Metastatic Pancreatic Carcinoma in the Ovary (tissue), 1 donor: ENCODE measurements around a stretch of chr17.

GRCh38 chr17:72029838-72031004 lies 90.6 kb upstream of the SOX9 start:
- PRO-cap, result unidirectional peak, plus-strand start at chr17:72030197; bidirectional peak, plus-strand start at chr17:72030584, minus-strand start at chr17:72030543

GRCh38 chr17:72115441-72116097 lies 5.3 kb upstream of the SOX9 start:
- PRO-cap, result no peak

GRCh38 chr17:72151068-72151421 lies 30.2 kb downstream of the SOX9 start:
- PRO-cap, result no peak

DNA sequence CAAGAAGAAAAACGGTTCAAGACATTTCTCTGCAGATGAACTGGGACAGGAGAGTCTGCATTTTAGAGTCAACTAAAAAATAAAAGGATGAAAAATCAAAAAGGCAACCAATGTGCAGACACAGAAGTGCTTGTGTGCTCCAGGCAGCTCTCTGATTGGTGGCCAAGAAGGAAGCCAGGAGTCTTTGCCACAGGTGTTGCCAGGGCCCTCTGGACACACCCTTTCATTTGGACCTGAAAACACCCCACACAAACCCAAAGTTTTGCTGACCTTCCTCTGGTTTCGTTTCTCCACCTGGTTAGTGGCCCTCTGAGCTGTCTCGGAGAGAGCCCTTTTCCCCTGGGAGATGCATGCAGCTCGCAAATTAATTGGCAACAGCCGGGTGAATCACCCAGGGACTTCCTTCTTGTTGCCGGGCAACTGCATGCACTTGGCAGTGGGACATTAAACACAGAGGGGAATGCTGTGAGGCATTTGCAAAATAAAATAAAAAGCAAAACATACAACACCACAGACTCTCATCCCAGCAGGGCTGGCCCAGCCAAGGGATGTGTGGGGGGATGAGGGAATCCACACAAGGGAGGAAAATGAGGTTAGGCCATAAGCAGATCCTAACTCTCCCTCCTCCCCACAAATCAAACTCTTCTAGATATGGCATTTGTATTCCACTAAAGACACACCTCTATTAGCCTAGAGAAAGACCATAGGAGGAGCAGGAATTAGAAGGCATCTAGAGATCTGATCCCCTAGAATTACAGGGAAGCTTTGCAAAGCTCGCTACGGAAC lies 286.6 kb downstream of the SOX9 start:
- PRO-cap, result no peak

- PRO-cap, result no peak
Observed at GRCh38 chr17:72410802-72411554, 290.2 kb downstream of the SOX9 start.

DNA sequence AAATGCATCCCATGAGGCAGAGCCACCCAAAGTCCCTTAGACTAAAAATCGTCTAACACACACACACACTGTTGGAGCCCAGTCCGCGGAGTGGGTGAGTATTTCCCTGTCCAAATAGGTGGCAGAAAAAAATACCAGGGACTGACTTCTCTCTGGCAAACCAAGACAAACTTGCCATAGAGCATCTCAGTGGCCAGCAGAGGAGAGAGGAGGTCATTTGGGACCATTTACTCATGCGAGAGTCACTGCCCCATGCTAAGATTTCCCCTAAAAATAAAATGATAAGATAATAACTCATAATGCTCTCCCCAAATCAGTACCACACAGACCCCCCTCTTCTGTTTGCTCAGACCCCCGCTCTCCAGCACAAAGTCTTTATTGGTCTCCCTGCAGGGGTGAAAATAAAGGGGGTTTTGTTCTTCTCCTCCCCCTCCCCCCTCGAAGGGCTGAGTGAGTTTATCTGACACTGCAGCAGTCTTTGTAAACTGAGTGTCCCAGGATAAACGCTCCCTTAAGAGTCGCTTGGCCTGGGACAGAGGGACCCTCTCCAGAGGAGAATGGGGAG lies 455.2 kb downstream of the SOX9 start:
- PRO-cap, result no peak

DNA sequence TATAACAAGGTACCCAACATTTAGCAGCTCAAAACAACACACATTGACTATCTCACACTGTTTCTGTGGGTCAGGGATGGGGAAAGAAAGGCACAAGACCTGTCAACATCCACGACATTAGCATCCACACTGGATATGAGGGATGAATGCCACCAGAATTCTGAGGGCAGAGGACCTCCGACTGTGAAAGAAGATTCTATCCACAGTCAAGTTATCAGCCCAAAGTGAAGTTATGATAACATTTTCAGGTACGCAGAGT lies 297.8 kb downstream of the SLC39A11 start:
- PRO-cap, result no peak

DNA sequence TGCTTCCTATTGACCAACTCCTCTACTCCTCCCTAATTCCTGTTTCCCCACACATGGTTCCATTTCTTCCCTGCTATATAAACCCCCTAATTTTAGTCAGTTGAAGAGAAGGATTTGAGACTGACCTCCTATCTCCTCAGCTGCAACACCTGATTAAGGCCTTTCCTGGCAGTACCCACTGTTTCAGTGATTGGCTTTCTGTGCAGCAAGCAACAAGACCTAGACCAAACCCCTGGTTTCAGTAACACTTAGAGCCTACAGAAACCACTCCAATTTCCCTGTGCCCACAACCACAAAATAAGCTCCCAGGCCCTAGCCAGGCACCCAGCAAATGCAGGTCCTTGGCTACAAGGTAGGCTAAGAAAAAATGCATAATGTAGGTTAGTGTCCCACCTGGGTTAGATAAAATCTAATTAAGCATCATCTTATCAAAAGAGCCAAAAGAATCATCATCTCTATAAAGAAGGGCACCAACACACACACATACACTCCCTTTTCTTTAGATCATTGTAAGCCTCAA lies 215.8 kb downstream of the SLC39A11 start:
- PRO-cap, result no peak

DNA sequence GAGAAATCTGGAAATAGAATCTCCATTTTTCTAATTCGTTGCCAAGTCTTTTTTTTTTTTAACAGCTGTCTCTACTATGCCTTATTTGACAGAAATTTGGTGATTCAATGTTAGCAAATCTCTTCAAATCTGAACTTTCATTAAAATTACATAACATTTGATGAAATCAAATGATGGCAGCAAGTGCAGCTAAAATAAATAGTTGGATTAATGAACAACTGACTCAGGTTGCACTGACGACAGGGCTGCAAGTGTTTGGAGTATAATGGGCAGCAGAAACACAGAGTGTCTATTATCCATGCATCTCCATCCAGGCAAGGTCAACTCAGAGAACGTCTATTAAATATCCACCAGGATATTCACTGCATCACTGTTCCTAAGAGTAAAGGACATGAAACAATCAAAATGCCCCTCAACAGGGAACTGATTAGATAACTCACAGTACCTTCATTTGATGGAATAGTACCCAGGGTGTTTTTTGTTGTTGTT lies 109.8 kb downstream of the SLC39A11 start:
- PRO-cap, result no peak

GRCh38 chr17:73165958-73166691 lies 1.3 kb downstream of the SSTR2 start:
- PRO-cap, result no peak

DNA sequence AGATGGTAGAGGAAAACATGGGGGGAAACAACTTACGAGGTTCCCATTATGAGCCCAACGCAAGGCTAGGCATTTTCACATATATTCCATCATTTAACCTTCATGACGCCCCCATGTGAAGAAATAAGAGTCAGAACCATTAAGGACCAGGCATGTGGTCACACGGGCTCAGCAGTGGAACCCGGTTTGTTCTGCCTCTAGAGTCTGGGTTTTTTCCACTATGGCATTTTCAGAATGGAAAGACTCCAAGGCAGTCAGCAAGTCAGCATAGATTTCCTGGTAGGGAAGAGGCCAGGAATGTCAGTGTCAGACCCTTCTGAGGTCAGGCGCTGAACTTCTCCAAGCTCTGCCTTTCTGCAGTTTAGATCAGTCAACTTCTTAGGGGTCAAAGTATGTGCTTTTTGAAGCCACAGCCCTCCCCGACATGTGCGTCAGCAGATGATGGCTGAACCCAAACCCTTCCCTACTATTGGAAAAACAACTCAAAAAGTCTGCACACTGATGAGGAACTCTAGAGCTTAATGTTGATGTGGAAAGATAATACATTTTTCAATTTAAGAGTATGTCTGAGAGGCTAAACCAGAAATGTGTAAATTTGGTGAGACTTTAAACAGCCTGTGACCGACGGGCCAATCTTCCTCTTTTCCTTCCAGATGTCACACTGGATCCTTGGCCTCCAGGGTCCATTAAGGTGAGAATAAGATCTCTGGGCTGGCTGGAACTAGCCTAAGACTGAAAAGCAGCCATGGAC lies 3.9 kb downstream of the SSTR2 start:
- PRO-cap, result no peak

GRCh38 chr17:73278932-73279438 lies 17.3 kb upstream of the CPSF4L start:
- PRO-cap, result no peak

- PRO-cap, result no peak
Observed at GRCh38 chr17:73281846-73282494, 20.3 kb upstream of the CPSF4L start.

DNA sequence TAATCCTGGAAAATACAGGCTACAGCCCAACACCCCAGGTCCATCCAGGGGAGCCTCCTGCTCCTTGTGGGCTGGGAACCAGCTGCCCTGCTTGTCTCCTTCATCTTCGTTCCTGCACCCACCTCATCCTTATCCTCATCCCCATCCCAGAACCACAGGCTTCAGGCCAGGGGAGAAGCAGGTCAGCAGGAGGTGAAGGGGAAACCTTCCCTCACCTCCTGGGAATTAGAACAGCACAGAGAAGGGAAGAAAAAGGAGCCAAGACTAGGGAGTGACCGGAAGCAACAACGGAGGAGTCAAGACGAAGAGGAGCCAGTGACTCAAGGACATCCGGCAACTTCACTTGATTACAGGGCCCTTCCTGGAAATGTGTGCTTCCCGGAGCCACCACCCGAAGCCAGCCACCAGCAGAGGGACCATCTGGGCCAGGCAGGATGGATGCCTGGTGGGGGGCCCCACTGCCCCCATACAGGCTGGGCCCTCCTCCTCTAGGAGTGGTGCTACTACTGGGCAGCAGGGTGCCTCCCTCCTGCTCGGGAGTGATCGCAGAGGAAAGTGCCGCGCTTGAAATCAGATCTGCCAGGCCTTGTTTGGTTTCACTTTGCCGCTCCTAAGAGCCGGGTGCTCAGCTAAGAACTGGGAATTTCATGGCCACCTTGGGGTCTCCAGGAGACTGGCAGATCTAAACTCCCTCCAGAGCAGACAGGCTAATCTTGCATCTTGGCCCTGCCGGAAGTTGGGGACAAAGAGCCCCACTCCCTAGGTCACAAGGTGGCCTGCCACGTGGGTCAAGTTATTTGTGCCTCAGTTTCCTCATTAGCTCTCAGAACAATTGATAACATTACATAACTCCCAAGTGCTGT lies 6.7 kb downstream of the CDC42EP4 start:
- PRO-cap, result no peak

DNA sequence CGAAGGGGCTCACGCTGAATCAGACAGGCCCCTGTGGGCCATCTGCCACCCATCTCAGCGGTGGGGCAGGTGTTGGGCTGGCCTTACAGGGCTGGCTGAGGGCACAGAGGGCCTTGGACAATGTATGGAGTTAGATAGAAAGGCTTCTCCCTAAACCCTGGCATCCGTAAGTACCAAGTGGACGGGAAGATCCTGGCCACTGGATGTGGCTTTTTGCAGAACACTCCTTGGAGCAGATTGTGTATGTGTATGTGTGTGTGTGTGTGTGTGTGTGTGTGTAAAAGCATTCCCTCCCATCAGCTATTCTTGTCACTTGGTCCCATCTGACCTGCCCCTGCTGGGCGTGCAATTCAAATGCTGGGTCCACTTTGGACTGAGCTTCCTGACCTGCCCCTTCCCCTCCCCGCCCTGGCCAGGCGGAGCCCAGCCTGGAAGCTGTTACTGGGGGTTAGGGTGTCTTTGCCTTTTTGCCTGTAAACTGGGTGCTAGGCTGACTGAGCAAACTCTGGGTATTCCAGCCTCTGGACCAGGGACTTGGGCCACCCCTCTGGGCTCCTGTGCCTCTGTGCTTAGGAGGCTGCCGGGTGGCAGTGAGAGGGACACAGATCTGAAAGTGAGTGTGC lies 25.1 kb upstream of the CDC42EP4 start:
- PRO-cap, result no peak

DNA sequence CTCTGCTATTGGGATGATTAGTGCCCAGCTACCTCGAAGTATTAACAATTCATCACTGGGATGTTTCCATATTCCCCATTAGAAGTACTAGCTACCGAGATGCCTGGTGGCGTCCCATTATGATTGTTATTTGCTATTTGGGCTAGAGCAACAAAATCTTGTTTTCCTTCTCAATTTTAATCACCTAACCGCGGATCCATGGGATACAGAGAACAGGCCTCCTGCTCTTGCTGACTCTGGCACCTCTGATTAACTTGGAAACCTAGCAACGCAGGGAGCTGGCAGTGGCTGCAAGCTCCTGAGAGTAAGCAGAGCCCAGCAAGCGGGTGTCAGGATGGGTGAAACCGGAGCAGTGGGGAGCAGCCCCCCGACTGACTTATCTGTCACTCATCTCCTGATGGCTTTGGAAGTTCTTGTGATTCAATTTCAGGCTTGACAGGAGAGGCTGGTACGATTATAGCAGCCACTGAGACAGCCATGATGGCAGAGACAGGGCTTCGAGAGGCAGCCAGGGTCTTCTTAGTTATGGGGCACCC lies 45.5 kb upstream of the CDC42EP4 start:
- PRO-cap, result no peak

DNA sequence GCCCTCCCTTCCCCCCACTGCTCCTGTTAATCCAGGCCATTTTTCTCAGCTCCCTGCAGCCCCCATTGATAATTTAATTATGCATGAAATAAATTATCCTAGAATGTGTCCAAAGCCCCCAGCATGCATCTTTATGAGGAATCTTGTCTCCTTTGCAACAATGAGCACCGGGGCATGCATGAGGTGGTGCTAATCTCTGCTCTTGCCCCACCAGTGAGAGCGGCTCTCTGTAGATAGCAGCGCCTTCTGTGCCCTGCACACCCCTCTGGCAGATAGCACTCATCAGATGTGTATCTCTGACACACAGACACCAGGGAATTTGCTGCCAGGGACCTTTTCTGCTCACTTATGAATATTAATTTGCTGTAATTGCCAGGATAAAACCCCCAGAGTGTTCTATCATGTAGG lies 140.2 kb upstream of the CDC42EP4 start:
- PRO-cap, result no peak

- PRO-cap, result no peak
Observed at GRCh38 chr17:73546844-73547394, 97.3 kb downstream of the SDK2 start.

GRCh38 chr17:73770535-73771198 lies 126.4 kb upstream of the SDK2 start:
- PRO-cap, result bidirectional peak, plus-strand start at chr17:73770732, minus-strand start at chr17:73770595

DNA sequence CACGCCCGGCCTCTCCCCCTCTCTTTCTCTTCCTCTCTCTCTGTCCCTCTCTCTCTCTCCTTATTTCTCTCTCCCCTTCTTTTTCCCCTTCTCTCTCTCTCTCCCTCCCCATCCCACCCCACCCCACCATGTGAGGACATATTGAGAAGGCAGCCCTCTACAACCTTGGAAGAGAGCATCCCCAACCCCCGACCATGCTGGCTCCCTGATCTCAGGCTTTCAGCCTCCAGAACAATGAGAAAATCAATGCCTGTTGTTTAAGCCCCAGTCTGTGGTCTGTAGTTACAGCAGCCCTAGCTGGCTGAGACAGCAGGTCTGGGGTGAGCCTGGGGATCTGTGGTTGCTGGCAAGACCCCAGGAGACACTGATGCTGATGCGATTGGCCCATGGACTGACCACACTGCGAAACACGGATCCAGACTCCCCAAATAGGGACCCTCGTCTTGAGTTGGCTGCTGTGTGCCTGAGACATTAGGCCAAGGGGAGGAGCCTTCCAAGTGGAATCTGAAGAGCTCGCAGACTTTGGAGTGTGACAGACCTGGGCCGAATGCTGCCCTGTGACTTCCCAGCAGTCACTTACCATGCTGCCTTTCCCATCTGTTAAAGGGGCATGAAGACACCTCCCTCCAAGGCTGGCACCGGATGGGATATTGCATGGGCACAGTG lies 148.0 kb upstream of the RPL38 start:
- PRO-cap, result no peak